ENCODE measurements around a stretch of chr2.

DNA sequence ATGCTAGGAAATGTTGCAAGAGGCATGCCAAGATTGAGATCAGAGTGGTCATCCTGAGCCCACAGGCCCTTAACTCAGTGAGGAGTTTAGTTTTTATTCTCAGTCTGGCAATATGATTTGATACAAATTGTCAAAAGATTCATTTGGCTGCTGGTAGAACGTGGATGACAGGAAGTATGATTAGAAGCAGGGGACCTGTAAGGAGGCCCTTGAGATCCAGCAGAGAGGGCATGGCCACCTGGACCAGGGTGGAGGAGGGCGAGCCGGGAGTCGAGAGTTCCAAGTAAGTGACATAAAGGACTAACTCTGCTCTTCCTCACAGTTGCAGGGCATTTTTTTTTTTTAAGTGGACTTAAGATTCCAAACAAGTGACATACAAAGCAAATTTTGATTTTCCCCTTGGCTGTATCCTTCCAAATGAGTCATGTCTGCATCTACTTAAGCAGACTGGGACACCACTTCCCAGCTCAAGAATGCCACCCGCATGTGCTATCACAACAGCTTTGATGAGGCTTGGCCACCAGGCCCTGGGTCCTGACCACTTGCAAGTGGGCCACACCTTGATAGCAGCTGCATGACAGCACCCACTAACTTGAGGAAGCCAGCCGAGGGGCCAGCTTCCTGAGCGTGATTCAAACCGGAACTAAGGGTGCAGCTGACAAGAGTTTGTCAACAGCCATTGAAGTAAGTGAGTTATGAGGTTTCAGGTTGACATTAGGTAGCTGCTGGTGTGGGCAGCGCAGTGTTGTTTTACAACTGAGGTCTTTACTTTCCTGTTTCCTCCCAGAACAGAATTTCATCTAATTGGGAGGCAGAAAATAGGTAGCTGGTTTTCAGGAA, 54.6 kb downstream of the EPHA4 start:
- PRO-cap, result no peak

DNA sequence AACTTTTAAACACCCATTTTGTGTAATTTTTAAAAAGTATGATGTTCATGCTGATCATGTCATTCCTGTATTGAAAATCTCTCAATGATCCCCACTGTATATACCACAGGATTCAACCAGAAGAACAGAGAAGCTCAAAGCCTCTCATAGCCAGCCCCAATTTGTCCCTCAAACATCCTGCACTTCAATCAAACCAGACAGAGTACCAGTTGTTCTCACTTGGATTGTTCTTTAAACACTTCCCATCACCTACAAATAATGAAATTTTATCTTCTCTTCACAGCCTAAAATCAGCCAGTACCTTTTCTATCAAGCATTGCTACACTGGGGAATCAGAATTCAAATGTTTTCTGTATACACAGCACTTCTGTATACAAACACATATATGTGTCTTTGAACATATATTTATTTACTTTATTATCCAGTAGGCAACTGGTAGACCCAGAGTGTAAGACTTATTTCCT, 52.0 kb downstream of the EPHA4 start:
- PRO-cap, result no peak

DNA sequence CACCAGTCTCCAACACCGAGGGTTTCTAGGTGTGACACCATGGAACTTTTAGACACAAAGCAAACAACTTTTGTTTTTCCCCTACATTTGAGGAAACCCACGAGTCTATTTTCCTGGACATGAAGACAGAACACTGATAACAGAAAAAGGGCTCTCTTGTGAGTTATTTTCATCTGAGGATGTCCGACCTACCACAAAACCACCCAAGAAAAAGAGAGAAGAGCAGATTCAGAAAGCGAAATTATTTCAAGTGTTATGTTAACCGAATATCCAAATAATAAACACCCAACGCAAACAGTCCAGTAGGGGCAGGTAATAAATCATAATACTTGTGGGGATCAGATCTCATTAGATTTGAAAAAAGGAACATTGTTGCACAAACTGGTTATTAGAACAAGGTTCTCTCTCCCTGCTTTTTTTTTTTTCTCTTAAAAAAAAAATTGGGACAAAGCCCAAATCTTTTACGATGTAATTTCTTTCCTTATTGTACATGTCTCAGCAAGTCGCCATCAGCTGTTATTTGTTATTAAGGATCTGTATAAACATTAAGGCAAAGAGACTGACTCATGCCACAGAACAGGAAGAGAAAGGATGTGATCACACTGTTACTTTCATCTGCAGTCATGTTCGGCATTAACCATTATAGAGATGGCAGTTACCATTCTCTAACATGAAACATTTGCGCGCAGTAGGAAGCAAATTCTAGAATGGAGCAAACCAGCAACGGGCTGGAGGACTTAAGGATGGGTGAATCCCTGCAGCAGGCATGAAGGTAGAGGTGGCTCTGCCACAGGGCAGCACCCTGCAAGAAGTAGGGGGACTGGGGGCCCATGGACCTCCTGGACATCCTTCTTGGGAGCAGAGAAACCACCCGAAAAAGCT, 42.1 kb downstream of the EPHA4 start:
- PRO-cap, result no peak

DNA sequence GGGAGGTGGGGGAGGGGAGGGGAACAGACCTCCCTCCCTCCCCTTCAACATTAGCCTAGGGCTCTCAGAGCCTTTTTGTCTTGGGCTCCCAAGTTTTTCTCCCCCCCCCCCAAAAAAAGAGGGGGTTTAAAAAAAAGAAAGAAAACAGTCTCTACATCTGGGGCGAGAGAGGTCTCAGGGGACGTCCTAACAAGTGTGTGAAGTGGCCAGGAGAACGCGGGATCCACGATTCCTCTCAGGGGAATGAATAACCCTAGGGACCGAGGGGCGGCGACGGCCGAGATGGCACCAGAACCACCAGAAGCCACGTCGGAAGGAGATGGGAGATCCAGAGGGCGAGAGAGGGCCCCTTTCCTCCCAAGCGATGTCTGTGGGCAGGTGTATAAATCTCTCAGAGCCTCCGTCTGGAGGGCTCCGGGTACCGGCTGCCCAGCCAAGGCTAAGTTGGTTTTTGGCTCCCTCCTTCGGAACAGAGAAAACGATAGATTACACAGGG, 1.8 kb downstream of the EPHA4 start:
- PRO-cap, result no peak

GRCh38 chr2:222290298-222290906, 8.4 kb downstream of the PAX3 start:
- PRO-cap, result no peak

GRCh38 chr2:222318805-222319631, 937 bp downstream of the ENSG00000288658 start:
- PRO-cap, result bidirectional peak, plus-strand start at chr2:222318936, minus-strand start at chr2:222318900; bidirectional peak, plus-strand start at chr2:222319144, minus-strand start at chr2:222319366

DNA sequence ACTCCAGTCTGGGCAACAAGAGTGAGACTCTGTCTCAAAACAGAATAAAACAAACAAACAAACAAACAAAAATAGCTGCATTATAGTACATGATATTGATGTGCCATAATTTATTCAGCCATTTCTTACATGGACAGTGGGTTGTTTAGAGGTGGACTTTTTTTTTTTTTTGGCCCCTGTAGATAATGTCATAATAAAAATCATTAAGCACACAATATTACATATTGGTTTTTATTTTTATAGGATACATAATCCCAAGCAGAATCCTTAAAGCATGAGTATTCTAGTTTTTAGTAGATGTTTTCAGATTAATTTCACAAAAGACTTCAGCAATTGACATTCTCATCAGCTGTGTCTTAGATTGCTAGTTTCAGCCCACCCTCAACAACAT, 24.0 kb upstream of the ENSG00000288658 start:
- PRO-cap, result no peak

DNA sequence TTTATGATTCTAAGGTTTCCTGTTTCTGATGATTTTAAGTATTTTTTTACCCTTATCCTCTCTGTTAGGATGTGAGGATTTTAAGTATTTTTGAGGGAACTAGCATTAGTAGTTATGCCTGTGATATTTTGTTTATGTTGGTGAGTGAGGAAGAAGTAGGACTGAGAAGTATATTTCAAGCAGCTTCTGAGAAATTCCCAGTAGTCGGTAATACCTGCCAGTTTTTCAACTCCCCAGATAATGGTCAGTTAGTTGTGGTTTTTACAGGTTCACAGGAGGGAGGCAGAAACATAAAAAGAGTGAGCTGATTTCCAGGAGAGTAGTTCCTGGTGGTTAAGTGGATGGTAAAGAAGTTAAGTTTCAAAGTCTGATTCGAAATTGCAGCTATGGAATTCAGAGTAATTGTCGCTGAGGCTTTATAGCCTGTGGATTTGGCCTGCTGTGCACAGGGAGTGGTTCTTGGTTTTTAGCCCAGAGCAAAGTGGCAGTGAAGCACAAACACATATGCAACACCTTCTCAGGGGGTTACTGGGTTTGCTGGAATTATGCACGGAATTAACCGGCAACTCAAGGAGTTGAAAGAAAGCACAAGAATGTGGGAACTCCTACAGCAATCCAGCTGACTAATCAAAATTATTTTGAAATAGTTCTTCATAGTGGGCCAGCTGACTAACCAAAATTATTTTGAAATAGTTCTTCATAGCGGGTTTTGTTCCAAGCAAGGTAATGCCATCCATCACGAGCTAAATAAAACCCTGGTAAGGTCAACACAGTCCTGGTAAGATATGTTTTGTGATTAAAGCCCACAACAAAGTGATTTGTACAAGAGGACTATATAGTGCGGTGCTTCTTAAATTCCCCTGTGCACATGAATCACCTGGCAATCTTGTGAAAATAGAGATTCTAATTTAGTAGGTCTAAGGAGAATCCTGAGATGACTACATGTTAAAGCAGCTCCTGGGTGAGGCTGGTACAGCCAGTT, 94.3 kb downstream of the SGPP2 start:
- PRO-cap, result no peak

GRCh38 chr2:222555029-222555773, 100.7 kb downstream of the FARSB start:
- PRO-cap, result no peak

DNA sequence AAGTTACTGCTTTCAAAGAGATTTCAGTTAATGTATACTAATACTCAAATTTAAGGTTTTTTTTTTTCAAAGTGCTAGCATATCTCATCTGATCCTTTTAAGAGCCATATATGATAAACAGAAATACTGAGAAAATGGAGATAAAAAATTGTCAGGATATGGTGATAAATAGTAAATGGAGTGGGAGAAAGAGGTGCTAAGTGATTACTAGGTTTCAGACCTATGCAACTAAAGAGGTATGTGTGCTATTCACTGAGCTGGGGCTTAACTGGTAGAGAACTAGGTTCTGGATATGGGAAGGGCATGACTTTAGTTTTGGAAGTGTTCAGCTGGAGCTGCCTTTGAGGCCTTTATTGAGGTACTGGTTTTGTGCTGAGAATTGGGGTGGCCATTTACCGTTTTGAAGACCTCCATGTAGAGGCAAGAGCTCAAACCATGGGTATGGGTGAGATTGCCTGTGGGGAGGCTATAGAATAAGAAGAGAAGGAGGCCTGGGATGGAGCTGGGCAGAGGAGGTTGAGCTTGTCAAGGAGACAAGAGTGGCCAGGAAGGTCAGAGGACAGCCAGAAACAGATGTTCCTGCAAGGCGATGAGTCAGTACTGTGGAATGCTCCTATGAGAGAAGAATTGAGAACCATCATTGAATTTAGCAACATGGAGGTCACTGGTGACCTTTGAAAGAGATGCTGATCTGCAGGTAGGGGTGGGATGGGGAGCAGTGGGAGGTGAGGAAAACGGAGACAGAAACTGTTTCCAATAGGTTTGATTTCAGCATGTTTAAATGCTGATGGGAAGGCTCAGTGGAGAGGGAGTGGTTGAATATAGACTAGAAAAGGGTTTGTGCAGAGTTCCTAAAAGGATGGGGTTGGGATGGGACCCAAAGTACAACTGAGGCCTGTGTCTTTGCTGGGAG, 3.3 kb downstream of the ACSL3 start:
- PRO-cap, result unidirectional peak, minus-strand start at position 470 of the sequence

DNA sequence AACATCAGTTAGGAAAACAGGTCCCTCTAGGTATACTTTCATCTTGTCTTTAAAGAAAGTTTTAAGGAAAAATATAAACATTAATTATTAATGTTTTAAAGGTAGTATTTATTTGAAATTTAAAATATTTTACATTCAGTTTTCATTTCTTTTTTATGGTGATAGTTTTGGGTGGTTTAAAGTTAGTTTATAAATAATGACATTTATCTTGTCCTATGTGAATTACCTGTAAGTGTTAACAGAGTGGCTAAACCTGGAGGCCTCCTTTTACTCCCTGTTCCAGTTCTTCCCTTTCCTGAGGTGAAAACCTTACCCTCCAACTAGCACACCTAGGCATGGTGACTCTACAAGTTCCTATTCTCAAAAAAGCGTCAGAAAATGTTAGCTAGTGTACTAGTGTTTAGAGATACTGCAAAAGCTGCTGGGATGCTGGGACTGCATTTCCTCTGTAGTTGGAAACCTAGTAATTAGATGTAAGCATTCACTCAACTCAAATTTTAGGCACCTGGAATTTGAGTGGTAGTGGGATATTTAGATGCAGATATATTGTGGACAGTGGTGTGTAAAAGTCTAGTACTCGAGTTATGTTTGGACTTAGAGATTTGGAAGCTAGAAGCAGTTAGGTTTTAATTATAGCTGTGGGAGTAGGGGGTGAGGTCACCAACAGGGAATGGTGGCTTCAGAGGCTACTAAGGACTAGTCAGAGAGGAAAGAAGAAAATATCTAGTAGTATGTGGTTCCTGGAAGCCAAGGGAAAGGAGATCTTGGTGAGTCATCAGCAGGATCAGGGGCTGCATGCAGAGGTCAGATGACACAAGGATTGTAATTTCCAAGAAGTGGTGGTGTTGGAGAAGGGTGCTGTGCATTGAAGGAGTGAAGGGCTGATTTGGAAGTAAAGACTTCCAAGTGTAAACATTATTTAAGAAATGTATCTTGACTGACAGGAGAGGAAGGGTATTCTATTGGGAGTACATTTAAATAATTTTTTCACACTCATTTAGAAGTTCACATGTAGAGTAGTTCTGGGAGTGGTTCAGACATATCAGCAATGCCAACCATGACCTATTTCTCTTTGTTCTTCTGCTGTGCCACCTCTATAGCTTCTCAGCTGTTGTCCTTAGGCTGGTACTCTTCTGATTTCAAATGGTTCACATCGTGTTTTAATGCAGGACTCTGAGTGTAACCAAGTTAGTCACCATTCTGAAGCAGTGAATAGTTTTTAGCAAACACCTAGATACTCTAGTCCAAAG, 58.9 kb downstream of the ACSL3 start:
- PRO-cap, result no peak

DNA sequence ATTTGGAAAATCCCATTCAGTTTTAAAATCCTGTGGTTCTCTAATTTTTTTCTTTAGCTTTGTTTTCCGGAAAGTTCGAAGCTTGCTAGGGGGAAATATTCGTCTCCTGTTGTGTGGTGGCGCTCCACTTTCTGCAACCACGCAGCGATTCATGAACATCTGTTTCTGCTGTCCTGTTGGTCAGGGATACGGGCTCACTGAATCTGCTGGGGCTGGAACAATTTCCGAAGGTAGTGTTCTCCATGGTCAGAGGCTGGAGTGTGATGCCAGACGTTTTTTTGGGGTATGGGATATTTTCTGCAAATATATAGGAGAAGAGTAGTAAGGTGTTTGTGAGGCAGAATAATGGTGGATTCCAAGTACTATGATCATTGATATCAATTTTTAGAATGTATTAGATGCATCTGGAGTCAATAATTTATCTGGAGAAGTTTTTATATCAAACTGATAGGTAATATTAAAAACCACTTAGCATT, 66.2 kb downstream of the ACSL3 start:
- PRO-cap, result no peak

DNA sequence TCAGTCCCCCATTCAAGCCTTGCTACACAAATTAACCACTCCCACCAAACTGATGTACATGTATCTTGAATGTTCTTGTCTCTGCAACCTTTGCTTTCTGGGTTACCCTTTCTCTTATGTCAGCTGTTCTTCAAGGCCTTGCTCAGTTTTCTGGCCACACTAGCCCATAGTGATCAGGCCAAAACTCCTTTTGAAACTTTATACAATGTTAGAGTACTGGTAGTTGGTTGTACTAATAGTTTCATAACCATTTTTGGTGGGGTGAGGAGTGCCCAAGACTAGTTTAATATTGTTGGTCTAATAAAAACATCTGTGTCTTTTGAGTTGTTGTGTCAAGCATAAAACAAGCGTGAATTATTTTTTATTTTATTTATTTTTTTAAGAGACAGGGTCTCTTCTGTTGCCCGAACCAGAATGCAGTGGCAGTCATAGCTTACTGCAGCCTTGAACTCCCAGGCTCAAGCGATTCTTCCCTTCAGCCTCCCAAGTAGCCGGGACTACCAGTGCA, 74.0 kb downstream of the ACSL3 start:
- PRO-cap, result no peak

- PRO-cap, result no peak
These were observed 1.4 kb downstream of the KCNE4 start for GRCh38 chr2:223053333-223053947.

GRCh38 chr2:223055158-223055699, 3.2 kb downstream of the KCNE4 start:
- PRO-cap, result no peak

DNA sequence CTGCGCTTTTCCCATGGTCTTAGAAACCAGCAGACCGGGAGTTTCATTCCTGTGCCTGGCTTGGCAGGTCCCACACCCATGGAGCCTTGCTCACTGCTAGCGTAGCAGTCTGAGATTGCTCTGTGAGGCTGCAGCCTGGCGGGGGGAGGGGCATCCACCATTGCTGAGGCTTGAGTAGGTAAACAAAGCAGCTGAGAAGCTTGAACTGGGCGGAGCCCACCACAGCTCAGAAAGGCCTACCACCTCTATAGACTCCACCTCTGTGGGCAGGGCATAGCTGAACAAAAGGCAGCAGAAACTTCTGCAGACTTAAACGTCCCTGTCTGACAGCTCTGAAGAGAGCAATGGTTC, 271.4 kb downstream of the SCG2 start:
- PRO-cap, result no peak

- PRO-cap, result unidirectional peak, plus-strand start at chr2:223612995; bidirectional peak, plus-strand start at chr2:223613360, minus-strand start at chr2:223613137; unidirectional peak, minus-strand start at chr2:223613761
These were observed 10.9 kb upstream of the SCG2 start for GRCh38 chr2:223612601-223613858.

GRCh38 chr2:223896629-223897159, 48.4 kb downstream of the WDFY1 start:
- PRO-cap, result no peak

DNA sequence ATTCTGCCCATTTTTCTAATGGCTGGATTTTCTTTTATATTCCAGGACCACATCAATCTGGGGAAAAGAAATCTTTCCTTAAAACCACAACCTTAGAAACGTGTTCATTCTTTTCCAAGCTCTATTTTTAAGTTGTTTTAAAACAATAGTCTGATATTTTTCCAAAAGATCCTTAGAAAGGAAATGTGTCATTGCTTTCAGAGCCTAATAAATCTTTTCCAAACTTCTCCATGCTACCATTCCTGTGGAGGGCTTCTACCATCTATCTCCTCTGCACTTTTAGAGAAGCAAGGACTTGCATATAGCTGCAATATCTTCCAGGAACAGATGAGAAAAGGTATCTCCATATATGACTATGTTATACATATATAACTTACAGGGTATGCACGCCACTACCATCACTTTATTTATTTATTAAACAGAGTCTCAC, 21.2 kb downstream of the WDFY1 start:
- PRO-cap, result no peak

- PRO-cap, result no peak
These were observed 1.8 kb downstream of the WDFY1 start for GRCh38 chr2:223943418-223943693.

Data from neuron (in vitro differentiated cells).